B cell (primary cell): Measurements from ENCODE around the genes IRF4 and FOXC1.

GRCh38 chr6:361629-362281 lies 29.8 kb upstream of the IRF4 start:
- PRO-cap: no peak
- CAGE, long polyA plus RNA: no peak

DNA sequence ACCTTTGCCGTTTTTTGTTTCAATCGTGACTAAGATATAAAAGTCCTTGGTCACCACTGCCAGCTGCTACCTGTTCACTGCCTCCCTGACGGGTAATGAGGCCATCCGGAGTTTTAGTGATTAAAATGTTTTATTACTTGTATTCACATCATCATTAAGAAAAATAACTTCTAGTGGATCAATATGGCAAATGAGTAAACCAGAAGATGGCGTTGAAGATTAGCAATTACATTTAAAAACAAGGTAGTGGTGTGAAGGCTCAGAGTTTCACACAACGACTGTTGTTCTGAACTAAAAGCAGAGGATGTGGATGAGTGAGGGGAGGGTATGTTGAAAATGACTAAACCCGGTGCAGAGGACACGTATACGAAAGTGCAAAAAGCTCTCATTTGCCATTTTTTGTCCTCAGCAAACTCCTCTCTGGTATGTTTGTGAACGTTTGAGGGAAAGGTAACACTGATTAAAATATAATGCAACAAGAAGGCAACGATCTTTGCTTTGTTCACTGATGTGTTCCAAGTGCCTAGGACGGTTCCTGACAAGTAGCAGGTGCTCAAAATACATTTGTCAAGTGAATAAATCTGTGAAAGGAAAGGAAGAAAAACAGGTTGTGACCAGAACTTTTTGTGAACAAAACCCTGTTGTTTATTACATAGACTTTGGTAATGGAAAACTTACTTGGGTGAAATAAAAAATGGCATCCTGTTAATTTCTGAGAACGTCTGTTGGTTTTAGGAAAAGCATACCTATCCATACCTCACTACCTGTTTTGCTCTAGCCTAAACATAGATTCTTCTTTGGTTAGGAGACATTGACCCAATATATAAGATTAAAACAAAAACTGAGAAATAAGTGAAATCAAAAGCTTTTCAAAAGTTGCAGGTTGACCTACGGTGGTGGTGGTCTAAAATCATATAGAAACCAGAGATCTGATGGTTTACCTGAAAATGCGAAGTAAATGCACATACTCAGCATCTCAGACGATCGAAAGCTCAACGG lies 1.7 kb upstream of the IRF4 start:
- PRO-cap: no peak
- CAGE, long polyA plus RNA: no peak

DNA sequence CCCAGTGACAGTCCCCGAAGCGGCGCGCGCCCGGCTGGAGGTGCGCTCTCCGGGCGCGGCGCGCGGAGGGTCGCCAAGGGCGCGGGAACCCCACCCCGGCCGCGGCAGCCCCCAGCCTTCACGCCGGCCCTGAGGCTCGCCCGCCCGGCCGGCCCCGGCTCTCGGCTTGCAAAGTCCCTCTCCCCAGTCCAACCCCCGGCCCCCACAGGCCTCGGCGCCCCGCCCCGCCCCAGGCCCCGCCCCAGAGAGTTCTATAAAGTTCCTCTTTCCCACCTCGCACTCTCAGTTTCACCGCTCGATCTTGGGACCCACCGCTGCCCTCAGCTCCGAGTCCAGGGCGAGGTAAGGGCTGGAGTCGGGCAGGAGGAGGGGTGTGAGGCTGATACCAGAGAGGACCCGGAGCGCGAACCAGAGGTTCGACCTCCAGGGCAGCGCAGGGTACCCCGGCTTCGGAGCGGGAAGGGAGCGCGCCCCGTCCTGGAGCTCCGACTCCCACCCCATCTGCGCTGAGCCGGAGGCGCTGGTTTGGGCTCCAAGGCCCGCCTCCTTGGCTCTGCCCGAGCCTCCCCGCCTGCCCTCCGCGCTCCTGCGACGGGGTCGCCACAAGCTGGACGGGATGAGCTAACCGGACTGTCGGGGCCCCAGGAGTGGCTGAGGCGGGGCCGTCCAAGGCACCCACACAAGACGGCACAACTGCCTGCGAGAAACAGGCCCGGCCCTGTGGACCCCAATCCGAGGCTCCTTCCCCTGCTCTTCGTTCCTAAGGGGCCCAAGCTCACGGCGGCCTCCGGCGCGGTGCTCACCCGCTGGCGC lies at the start of gene IRF4:
IRF4 (plus strand) TSS at position 285 of the 813 bp plus-strand sequence.
- PRO-cap: bidirectional peak, plus-strand start at position 285 of the sequence, minus-strand start at position 155 of the sequence; unidirectional peak, minus-strand start at position 505 of the sequence
- CAGE, long polyA plus RNA: start-site peak on the plus strand centred at position 290 of the sequence, 23 bp wide, 178 and 164 reads in 2 replicates

DNA sequence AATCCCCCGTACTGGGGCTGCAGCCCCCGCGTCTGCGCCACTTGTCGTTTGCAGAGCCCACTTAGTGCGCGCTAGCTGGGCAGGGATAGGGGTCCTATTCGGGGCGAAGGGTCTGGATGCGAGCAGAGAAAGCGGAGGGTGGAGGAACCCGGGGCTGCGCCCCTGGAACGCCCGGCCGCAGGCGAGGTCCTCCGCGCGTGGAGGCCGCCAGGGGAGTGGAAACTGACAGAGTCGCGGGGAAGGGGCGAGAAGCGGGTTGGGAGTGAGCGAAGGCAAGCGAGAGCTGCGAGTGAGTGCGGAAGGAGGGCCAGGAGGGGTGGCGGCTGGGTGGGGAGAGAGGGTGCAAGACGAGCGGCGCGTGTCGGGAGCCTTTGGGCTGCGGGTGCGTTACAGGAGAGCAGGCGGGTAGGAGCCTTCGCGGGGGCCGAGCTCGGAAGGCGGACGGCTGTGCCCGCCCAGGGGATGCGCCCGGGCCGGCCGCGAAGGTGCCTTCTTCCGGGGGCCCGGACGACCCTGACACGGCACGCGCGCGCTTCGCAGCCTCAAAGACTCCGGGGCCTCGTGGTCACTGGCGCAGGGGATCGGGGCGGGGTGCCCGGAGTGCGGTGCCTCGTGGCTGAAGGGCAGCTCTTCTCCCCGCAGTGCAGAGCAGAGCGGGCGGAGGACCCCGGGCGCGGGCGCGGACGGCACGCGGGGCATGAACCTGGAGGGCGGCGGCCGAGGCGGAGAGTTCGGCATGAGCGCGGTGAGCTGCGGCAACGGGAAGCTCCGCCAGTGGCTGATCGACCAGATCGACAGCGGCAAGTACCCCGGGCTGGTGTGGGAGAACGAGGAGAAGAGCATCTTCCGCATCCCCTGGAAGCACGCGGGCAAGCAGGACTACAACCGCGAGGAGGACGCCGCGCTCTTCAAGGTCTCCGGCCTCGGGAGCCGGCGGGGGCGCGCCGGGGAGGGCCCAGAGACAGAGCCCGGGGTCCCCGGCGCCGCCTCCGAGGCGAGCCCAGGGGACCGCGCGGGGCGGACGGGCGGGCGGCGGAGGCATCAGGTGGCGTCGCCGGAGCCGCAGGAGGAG lies 1.2 kb downstream of the IRF4 start:
- PRO-cap: no peak
- CAGE, long polyA plus RNA: no peak

GRCh38 chr6:562127-562672 lies 94.7 kb downstream of the HUS1B start:
- PRO-cap: no peak
- CAGE, long polyA plus RNA: no peak

GRCh38 chr6:1228485-1228737 lies 83.5 kb upstream of the FOXQ1 start:
- PRO-cap: no peak
- CAGE, long polyA plus RNA: no peak

- PRO-cap: no peak
- CAGE, long polyA plus RNA: no peak
Measured at GRCh38 chr6:1391378-1392002, 2.1 kb downstream of the FOXF2 start.

GRCh38 chr6:1601405-1601857 lies 8.3 kb upstream of the FOXC1 start:
- PRO-cap: no peak
- CAGE, long polyA plus RNA: no peak

DNA sequence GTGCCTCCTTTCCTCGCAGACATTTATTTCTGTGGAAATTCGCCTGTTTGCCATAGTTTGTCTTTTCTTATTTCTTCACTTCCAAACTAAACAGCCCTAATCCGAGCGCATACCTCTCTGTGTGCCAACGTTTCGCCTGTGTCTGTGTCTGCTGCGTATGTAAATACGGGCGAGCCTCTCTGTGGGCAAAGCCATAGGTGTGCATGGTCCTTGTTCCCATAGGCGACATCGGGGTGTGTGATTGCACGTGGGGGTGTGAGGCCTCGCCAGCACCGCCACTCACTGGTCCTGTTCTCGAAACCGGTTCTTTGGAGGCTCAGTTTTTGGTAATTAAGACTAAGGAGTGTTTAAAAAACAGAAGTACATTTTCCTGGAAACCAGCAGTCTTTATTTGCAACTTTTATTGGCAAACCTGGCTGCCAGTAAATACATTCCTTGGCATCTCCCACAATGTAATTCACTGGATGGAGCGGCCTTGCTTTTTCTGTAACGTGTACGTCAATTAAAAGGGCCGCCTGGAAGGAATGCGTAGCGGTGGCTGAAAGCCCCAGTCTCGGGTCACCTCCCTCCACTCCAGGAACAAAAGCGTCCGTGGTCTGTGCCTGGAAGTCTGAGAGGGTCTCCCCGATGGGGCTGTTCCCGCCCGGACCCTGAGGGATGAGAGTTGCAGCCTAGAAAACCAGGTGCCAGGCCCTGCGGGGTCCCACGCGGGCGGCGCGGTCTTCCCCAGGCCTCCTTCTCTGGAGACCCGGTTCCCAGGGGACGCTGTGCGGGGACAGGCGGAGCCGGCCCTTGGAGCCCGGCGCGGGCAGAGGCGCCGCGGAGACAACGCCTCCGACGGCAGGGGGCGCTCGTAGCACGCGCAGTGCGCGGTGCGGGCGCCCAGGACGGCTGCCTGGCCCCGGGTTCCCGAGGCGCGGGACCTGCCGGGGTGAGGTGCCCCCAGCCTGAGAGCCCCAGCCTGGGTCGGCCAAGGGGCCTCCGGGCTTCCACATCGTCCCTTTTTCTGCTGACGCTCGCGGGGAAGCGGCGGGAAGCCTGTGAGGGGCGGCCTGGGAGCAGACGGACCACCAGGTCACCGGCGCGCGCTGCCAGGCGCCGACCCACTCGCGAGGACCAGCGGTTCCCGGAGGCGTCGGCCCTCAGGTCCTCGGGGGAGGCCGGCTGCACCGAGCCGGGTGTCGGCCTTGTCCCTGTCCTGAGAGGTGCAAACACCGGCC lies 5.6 kb upstream of the FOXC1 start:
- PRO-cap: no peak
- CAGE, long polyA plus RNA: no peak

DNA sequence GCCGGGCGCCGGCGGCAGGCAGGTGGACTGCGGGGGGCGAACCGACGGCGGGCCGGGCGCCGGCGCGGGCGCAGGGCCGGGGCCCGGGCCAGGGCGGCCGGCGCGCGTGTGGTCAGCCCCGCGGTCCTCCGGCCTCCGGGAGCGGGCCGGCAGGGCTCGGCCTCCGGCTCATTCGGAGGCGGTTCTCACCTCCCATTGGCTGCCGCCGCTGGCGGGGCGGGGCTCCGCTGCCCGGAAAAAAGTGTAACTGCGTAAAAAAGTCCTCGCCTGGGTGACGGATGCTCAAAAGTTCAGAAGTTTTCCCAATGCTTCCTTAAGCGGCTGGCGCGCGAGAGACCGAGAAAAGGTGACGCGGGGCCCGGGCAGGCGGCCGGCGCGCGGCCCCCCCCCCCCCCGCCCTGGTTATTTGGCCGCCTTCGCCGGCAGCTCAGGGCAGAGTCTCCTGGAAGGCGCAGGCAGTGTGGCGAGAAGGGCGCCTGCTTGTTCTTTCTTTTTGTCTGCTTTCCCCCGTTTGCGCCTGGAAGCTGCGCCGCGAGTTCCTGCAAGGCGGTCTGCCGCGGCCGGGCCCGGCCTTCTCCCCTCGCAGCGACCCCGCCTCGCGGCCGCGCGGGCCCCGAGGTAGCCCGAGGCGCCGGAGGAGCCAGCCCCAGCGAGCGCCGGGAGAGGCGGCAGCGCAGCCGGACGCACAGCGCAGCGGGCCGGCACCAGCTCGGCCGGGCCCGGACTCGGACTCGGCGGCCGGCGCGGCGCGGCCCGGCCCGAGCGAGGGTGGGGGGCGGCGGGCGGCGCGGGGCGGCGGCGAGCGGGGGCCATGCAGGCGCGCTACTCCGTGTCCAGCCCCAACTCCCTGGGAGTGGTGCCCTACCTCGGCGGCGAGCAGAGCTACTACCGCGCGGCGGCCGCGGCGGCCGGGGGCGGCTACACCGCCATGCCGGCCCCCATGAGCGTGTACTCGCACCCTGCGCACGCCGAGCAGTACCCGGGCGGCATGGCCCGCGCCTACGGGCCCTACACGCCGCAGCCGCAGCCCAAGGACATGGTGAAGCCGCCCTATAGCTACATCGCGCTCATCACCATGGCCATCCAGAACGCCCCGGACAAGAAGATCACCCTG lies at the start of gene FOXC1:
FOXC1 (plus strand) TSS at position 281 of the 1,114 bp plus-strand sequence.
- PRO-cap: no peak
- CAGE, long polyA plus RNA: no peak

- PRO-cap: no peak
- CAGE, long polyA plus RNA: no peak
Measured at GRCh38 chr6:1612289-1612739, 2.6 kb downstream of the FOXC1 start.

- PRO-cap: no peak
- CAGE, long polyA plus RNA: no peak
Measured at GRCh38 chr6:1616573-1617170, 7.0 kb downstream of the FOXC1 start.

GRCh38 chr6:1695615-1695985 lies 85.9 kb downstream of the FOXC1 start:
- PRO-cap: no peak
- CAGE, long polyA plus RNA: no peak

- PRO-cap: no peak
- CAGE, long polyA plus RNA: no peak
Measured at GRCh38 chr6:1724096-1725178, 114.7 kb downstream of the FOXC1 start.

DNA sequence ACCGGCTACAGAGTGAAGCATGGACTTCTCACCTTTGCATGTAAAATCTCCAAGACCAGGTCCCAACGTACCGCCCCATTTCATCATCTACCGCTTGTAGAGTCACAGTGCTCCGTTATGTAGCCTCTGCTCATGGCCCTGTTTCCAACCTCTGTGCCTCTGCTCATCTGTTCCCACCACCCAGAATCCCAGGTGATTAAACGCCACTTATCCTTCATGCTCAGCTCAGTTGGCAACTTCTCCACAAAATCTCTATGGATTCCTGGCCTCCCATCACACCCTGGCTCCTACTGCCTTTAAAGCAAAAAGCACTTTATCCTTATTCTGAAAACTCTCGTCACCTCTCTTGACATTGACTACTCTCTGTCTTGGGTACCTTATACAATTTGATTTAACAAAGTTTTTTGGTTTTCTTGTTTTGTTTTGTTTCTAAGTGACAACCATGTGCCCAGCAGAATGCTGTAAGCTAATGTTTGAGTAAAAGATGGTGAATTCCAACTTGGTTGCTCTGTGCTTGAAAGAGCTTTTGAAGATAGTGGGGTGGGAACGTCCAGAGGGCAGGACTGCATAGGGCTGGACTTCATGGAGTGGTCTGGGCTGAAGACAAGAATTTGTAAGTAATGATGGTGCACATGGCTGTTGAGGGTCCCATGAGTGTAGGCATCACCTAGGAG lies 238.6 kb downstream of the FOXC1 start:
- PRO-cap: no peak
- CAGE, long polyA plus RNA: no peak

GRCh38 chr6:1899536-1899853 lies 289.8 kb downstream of the FOXC1 start:
- PRO-cap: no peak
- CAGE, long polyA plus RNA: no peak

GRCh38 chr6:2108929-2109395 lies 136.4 kb downstream of the GMDS start:
- PRO-cap: no peak
- CAGE, long polyA plus RNA: no peak

GRCh38 chr6:2110249-2110905 lies 135.0 kb downstream of the GMDS start:
- PRO-cap: no peak
- CAGE, long polyA plus RNA: no peak

DNA sequence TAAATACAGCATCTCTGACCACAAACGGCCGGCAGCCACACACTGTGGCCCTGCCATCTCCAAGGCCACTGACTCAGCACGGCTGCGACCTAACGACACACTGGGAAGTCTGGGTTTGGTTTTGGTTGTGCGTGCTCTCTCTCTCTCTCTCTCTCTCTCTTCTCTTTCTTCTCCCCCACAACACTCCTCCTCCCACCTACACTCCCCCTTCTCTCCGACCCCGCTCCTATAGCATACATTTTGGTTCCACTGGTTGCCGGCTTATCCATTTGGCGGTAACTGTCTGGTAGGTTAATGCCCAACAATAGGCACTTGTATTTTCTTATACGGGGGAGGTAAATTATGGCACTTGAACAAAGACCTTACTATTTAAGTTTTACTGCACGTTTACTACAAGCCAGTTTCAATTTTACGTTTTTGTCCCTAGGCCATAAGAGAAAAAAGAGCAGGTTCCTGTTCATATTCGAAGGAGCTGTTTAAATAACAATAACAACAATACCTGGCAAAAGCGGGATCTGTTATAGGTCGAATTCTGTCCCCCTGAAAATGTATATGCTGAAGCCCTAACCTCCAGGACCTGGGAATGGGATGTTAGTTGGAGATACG lies 103.6 kb downstream of the GMDS start:
- PRO-cap: no peak
- CAGE, long polyA plus RNA: no peak

DNA sequence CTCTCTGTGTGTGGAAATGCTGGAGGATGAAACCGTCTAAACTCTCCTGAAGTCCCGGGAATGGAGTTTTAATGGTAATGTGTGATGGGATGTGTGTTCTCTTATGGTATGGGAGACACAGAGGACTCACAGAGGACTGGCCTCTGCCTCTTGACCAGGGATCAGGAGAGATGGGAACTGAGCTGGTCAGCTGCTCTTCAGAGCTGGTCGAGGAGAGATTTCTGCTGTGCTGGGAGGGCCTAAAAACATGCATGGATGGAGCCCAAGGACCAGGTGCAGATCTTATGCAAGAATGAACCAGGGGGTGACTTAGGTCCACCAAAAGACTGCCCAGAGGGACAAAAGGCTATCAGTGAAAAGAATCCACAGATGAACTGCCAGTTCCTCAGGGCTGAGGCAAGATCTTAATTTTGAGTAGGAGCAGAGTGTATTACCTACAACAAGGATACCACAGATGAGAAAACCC lies 27.3 kb upstream of the GMDS start:
- PRO-cap: no peak
- CAGE, long polyA plus RNA: no peak